Mesenchymal stem cell of the bone marrow (primary cell): ENCODE results near the genes CADPS and PRICKLE2.

DNA sequence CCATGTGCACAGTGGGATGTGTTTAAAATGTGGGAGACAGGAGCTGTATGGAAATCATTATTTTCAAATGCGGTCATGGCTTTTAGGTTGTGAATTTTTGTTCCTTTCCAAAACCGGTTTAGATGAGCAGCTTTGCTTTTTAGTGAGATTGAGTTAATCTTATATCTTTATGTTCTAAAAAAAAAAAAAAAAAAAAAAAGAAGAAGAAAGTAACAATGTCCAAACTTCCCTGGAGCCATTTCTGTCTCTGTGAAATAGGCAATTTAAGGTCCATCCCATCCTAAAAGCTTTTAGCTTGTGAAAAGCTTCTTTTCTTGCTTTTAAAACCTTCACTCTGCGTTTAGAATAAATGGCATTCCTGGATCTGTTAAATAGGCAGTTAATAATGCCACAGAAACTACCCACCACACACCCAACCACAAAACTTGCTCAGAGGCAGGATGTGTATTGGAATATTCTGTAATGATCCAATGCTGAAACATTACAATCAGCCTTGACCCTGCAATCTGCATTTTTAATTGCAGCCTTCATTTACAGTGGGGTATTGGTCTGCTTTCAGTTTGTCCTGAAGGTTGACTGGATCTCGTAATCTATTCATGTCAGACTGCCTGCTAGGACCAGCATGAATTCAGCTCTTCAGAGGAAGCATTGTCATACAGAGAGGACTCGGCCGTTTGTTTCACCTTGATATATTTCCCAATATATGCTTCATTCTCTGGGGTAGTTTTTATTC, 119.7 kb downstream of the PTPRG start:
- CAGE, long polyA plus RNA: no peak

DNA sequence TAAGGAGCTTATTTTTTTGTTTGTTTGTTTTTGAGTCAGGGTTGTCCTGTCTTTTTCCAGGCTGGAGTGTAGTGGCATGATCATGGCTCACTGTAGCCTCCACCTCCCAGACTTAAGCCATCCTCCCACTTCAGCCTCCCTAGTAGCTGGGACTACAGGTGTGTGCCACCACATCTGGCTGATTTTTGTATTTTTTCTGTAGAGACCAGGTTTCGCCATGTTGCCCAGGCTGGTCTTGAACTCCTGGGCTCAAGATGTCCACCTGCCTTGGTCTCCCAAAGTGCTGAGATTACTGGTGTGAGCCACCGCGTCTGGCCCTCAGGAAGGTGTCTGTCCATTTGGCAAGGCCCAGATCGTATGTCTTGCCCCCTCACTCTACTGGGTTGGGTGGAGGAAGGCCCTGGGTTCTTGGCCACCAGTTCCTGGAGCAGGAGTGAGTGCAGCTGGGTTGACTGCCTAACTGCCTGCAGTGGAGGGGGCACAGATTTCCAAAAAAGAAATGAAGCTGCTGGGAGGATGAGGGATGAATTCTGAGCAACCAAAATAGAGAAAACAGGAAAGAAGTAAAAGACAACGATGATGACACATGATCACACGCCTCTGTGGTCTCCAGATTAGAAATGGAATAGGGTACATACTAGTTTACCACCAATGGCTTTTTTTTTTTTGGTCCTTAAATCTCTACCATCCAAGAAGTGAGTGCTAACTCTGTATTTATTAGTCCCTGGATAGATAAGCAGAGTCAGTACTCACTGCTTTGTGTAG, 154.0 kb downstream of the PTPRG start:
- CAGE, long polyA plus RNA: no peak

DNA sequence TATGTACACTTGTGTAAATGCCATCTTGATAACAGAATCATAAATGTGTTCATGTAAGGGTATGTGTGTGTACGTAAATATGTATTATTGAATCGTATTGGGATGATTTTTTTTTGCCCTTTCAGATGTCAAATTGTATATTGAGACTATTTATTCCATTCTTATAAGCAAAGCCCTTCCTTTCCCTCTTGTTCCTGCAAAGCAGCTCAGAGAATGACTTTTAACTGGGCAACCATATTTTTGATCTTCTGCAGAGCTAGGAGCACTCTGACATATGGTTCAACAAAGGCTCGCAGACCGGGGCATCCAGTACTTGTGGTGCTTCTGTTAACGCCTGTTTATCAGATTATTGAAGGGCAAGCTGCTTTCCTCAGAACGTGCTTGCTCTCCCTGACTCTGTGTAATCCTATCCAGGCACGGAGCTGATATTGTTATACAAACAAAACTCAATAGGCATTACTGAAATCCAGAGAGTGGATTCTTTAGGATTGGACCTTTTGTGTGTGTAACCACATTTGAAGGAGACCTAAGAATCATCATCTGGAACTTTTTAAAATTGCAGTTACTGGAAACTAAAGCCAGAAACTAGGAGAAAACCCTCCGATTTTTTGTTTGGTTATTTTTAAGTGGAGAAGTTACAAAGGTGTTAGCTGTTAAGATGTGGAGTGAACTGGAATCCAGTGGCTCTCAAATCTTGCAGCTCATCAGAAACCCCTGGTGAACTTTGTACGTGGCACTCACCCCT, 246.5 kb downstream of the PTPRG start:
- CAGE, long polyA plus RNA: no peak

- CAGE, long polyA plus RNA: no peak
Measured at GRCh38 chr3:62161294-62161869, 157.4 kb upstream of the C3orf14 start.

- CAGE, long polyA plus RNA: no peak
Measured at GRCh38 chr3:62243527-62244005, 75.3 kb upstream of the C3orf14 start.

DNA sequence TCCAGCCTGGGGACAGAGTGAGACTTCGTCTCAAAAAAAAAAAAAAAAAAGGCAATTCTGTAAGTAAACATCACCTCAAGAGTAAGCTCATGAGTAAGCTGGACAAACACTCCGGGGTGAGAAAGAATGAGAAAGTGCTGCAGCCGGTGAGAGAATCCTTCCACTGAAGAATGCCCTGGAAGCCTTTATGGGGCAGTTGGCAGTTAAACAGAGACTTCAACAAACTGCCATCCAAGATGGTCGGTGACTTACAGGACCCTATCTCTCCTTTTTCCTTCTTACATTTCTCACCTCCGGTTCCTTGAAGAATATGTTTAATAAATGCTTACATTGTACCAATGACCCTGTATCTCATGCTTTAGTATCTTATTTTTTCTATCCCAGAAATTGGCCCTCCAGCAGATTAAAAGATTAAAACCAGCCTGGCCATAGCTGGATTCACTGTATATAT, 7.2 kb downstream of the C3orf14 start:
- CAGE, long polyA plus RNA: no peak

DNA sequence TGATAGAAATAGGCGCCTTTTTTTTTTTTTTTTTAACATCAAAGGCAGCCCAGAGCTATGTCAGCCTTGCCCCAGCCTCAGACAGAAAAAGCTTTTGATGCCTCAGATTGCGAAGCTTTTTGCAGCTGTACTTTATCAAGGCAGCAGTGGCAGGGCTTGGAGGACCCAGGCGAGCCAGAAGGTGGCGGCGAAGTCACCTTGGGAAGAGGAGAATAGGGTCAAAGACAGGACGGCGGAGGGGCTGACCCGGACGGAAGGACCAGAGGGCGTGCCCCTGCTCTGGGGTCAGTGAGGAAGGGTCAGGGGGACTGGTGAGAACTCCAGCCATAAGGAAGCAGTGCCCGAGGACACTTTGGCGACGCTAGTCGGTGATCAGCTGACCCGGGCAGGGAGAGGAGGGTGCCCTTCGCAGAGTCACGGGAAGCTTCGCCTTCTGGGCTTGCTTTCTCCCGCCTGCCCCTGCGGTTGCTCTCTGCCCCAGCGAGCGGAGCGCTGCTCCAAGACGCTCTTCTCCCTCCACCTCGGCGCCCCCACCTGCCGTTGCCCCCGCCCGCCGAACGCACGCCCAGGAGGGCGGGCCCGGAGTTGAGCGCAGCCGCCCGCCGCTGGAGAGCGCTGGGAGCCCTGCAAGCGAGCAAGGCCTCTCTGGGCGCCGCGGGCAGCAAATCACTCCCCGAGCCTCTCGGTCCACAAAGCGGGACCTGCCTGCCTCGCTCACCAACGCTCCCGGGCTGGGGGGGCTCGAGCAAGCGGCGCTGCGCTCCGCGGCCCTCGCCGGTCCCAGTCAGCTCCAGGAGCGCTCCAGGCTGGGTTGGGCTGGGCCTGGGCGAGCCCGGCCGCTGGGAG, 1.4 kb downstream of the CADPS start:
- CAGE, long polyA plus RNA: no peak

DNA sequence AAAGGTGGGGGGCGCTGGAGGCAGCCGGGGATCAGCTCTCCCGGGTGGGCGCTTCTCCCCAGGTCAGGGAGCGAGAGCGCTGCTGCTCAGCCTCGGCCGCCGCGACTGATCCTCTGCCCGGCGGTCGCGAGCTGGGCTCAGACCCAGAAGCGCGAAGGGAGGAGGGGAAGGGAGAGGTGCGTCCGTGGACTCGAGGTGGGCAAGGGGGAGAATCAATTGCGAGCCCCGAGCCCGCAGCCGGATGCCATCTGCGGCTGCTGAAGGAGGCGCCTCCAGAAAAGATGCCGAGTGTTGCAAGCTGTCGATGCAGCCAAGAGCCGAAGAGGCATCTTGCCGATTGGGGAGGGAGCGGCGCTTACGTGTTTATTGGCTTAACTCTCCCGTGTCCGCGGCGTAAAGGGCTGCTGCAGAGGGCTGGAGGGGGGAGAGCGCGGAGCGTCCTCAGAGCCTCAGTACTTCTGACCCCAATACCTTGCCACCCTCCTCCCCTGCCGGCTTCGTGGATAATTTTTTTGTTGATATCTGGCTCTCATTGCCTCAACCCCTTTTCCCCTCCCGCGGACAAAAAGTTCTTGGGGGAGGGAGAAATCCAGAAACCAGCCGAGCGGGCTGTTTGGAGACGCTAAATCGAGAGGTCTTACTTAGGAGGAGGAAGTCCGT, at the start of gene CADPS:
Gene CADPS, minus strand, starts transcription at position 339 of the 660 bp plus-strand sequence.
- CAGE, long polyA plus RNA: no peak

DNA sequence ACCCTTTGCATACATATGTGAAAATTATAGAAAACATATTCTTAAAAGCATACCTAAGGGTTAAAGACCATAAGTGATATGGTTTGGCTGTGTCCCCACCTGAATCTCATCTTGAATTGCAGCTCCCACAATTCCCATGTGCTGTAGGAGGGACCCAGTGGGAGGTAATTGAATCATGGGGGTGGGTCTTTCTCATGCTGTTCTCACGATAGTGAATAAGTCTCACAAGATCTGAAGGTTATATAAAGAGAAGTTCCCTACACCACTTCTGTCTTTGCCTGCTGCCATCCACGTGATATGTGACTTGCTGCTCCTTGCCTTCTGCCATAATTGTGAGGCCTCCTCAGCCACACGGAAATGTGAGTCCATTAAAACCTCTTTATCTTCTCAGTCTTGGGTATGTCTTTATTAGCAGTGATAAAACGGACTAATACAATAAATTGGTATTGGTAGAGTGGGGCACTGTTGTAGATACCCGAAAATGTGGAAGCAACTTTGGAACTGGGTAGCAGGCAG, 75.0 kb upstream of the CADPS start:
- CAGE, long polyA plus RNA: no peak

DNA sequence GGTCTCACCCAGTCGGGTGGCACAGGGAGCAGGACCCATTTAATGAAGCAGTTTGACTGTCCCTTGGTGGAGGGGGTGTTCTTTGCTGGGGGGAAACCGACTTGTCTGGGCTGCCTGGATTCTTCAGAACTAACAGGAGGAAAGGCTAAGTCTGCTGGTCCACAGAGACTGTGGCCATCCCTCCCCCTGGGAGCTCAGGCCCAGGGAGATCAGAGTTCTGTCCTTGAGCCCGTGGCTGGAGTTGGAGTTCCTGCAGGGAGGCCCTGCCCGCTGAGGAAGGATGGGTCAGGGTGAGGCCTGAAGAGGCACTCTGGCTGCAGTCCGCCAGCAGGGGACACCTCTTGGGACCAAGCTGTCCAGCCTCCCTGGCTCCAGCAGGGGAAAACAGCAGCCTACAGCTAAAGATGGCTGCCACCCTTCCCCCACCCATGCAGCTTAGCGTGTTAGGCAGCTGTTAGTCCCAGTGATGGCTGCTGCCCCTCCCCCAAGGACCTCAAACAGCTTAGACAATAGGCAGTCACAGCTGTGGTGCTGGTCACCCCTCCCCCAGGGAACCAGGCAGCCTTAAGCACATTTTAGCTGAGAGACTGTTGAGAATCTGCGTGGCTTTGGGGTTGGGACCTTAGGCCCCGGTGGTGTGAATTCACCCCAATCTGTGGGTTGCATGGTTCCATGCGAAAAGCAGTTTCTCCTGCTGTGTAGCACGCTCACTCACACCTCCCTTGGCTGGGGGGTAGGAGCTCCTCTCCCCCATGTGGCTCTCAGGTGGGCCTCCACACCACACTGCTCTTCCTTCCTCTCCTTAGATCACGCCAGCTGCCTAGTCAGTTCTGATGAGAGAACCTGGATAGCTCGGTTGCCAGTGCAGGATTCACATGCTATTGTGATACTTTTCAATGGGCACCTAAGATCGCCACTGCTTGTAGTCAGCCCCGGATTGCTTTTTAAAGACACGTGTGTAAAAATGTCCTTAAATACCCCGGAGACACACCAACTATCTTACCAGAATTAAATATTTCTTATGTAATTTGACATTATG, 140.4 kb upstream of the CADPS start:
- CAGE, long polyA plus RNA: no peak

DNA sequence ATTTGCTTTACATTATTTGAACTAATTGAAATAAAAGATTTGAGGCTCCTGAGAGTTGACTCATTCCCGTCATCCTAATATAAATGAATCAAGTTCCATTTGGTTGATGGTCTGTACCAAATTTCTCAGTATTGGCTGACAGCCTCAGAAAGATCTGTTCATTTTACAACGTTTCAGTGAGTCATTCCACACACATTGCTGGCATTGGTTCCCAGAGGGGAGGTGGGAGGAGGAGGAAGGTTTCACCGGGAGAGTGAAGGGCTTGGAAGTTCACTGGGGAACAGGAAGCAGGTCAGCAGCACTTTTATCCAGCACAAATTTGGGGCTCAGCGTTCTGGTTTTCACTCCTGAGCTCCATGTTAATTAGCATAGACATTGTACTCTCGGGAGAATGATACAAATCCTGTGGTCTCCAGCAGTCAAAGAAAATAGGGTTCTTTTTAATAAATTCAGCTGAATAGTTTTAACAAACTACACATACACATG, 176.8 kb upstream of the CADPS start:
- CAGE, long polyA plus RNA: no peak

- CAGE, long polyA plus RNA: no peak
Measured at GRCh38 chr3:63203446-63203653, 74.8 kb upstream of the SYNPR start.

- CAGE, long polyA plus RNA: no peak
Measured at GRCh38 chr3:63645406-63645850, 7.0 kb upstream of the SNTN start.

GRCh38 chr3:63953906-63954591, 69.2 kb downstream of the PSMD6 start:
- CAGE, long polyA plus RNA: no peak

DNA sequence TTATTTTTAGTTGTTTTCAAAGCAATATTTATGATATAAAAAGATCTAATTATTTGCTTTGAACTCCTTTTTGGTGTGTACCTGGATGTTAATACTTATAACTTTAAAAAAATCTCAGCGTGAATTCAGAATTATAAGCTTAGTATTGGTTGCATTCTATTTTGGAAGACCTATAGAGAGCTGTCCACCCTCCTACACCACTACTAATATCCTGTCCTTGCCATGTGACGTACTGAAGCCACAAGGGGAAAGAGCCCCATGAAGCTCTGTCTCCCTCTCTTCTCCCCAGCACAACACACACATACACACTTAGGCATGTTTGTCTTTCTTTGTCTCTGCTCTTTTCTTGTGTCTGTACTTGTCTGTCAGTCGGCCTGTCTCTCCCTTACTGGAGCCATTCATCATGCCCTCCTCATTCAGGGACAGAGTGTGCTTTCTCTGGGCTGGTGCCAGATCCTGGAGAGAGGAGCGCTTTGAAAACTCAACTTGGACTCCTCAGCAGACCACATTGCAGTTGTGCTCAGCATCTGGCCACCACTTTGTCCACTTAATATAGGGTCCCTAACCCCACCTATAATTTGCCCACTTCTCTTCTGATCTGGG, 47.6 kb downstream of the PSMD6 start:
- CAGE, long polyA plus RNA: no peak

DNA sequence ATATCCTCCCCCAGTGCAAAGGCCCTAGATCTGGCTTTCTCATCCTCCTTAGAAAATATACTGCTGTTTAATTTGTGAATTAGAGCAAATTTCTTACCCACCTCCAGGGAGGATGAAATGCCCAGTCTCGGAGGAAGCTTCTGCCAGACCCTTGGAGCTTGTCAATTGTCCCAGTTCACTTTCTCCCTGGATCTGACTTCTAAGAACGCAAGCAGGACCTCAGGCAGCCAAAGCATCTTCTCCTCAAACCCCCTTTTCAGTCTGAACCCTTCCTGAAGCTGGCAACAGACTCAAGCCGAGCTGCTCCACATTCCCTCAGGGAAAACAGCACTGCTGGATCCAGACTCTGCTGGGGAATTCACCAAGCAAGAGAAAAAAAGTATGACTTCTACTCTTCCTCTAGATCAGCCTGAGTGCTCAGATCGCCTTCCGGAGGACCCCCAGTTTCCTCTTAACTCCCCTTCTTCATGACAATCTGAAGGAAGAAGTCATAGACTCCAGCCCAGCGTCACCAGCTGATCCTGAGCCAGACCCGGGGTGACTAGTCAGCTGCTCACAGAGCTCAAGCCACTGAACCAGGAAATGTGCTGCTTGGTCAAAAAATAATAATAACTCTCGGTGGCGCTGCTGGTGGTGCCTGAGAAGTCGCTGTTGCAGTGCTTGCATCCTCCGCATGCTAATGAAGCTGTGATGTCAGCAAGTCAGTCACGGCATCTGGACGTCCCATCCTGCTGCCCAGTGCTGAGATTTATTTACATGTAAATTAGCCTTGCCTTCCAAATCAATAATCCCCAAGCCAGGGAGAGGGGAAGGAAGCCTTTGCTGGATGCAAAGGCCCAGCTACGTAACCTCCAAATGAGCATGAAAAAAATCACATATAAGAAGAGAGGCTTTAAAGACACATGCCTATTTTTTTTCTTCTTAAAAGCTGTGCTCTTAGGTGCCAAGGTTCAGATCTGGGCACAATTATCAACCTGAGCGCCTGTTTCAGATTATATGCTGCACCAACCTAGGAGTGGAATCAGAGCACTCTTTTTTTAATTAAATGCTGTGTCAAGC, at the start of gene PRICKLE2:
Gene PRICKLE2, minus strand, starts transcription at position 658 of the 1,059 bp plus-strand sequence.
- CAGE, long polyA plus RNA: no peak

- CAGE, long polyA plus RNA: no peak
Measured at GRCh38 chr3:64413661-64414074, 188.4 kb upstream of the PRICKLE2 start.

DNA sequence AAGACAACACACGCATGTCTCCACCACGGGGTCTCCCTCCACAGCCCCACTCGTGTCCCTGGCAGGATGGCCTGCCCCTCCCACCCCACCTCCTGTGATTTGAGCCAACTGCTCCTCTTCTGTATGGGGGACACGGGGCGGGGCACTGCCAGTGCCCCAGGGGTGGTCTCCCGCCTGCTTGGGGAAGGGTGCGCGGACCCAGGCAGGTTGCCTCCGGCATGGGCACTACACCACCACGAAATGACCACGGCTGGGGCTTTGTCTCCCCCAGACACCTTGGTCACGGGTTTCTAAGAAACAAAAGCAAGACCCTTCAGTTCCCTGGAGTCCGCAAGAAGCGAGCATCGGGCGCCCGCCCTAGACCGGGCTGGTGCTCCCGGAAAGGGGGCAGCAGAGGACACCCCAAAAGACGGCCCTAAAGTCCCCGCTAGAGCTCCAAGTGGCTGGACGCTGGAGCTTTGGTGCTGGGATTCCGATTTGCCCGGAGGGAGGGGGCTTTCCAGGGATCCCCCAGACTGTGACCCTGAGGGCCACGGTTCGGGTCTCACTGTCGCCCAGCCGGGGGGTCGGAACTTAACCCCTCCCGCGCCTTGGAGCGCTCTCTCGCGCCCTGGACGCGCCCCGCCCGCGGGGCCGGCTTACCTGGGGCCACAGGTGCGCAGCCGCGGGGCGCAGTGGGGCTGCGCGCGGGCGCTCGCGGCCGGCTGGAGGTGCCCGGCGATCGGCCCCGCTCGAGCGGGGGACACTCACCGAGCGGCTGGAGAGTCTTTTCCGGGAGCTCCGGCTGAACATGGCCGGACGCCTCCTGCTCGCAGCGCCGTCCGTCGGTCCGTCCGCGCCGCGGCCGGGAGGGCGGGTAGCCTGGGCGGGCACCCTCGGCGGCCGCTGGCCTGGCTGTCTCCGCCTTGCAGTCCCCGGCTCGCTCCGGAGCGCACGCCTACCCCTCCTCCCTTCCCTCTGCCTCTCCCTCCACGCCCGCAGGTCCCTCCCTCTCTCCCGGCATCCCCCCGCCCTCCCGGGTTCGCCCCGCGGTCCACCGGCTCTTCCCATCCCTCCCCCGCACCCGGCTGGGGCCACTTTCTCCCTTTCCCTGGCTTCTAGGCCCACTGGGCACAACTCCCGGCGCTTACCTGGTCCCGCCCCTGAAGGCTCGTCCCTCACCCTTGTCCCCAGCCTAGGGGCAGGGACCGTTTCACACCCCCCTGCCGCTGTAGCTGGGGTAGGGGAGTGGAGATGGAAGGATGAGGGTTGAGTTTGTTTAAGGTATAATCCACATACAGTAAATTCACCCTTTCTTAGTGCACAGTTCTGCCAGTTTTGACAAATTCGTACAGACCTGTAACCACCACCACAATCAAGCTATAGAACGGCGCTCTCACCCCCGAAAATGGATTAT, 219.8 kb upstream of the PRICKLE2 start:
- CAGE, long polyA plus RNA: no peak

- CAGE, long polyA plus RNA: no peak
Measured at GRCh38 chr3:64612443-64613647, 75.0 kb downstream of the ADAMTS9 start.

DNA sequence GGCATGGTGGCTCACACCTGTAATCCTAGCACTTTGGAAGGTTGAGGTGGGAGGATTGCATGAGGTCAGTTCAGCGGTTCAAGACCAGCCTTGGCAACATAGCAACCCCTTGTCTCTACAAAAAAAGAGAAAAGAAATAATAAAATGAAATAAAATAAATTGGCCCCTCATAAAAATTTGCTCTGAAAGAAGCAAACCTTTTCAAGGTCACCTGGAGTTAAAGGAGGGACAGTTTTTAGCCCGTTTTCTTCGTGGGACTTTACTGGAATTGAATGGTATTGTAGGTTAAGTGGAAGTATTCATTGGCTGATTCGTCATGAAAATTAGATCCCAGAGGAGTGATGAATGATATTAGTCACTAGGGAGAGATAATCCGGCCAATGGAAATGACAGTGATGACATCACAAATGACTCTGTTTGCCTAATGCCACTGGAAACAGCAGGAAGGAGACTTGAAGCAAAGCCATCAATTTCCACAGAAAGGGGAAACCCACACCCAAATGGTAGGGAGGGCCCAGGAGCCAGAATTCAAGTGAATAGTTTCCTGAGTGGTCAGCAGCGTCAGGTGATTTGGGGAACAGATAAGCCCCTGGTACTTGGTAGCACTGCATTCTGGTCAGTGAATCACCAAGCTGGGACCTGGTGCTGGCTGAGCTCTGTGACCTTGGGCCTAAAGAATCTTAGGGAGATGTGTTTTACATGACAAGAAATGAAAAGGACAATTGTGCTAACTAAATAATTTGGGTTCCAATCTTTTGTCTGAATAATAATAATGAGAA, 3.2 kb upstream of the ADAMTS9 start:
- CAGE, long polyA plus RNA: no peak